Occipital lobe (tissue), 2 donors: ENCODE results near the genes RAB33A, ENOX2, STK26, FRMD7, MBNL3 and USP26.

GRCh38 chrX:130108953-130110085 is 978 bp downstream of the ELF4 start:
- RAMPAGE, long total RNA: no peak

DNA sequence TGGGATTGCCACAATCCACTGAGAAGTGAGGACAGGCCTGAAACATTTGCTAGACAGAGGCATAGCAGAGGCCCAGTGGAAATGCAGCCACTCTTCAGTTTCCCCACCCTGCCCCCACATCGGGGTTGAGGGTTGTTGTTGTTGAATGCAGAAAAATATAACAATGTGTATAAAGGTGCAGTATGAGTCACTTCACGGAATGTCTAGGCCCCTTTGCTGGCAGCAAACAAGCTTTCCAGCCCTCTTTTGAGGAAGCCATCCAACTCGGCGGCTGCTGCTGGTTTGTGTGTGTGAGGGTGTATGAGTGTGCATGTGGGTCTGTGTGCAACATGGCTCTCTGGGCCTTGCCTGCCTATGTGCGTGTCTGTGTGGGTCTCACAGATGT is 8.1 kb upstream of the ELF4 start:
- RAMPAGE, long total RNA: no peak

- RAMPAGE, long total RNA: no peak
Measured at GRCh38 chrX:130144600-130145151, 21.0 kb downstream of the AIFM1 start.

DNA sequence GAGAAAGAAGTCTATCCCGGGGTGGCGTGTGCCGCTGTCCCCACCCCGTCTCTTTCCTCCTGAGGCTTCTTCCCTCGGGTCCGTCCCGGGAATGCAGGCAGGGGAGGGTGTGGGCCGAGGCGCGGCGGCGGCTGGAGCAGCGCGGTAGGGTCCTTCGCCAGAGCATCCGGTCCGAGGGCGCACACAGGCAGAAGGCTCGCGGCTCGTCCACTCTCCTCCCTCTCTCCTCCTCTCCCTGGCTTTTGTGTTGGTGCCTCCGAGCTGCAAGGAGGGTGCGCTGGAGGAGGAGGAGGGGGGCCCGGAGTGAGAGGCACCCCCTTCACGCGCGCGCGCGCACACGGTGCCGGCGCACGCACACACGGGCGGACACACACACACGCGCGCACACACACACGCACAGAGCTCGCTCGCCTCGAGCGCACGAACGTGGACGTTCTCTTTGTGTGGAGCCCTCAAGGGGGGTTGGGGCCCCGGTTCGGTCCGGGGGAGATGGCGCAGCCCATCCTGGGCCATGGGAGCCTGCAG is at the start of gene RAB33A:
Gene RAB33A, plus strand, starts transcription at position 389 of the 525 bp plus-strand sequence.
- RAMPAGE, long total RNA: start-site peak on the plus strand centred at position 410 of the sequence, 111 bp wide, 1,026 and 672 reads in 2 replicates

GRCh38 chrX:130173108-130173872 is 1.5 kb downstream of the RAB33A start:
- RAMPAGE, long total RNA: no peak

GRCh38 chrX:130411196-130411598 is 9.4 kb downstream of the RBMX2 start:
- RAMPAGE, long total RNA: no peak

DNA sequence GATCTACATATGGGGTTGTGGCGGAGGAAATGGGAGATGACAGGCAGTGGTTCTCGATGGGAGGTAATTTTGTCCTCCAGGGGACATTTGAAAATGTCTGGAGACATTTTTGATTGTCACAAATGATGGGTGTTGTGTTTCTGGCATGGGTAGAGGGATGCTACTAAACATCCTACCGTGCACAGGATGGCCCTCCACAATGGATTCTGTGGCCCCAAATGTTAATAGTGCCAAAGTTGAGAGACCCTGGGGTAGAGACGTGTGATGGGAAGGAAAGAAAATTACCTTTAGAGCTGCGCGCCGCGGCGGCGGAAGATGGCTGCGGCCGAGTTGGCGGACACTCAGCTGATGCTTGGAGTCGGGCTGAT is 93.0 kb downstream of the RBMX2 start:
- RAMPAGE, long total RNA: no peak

GRCh38 chrX:130848405-130848664 is 54.7 kb downstream of the ENOX2 start:
- RAMPAGE, long total RNA: no peak

DNA sequence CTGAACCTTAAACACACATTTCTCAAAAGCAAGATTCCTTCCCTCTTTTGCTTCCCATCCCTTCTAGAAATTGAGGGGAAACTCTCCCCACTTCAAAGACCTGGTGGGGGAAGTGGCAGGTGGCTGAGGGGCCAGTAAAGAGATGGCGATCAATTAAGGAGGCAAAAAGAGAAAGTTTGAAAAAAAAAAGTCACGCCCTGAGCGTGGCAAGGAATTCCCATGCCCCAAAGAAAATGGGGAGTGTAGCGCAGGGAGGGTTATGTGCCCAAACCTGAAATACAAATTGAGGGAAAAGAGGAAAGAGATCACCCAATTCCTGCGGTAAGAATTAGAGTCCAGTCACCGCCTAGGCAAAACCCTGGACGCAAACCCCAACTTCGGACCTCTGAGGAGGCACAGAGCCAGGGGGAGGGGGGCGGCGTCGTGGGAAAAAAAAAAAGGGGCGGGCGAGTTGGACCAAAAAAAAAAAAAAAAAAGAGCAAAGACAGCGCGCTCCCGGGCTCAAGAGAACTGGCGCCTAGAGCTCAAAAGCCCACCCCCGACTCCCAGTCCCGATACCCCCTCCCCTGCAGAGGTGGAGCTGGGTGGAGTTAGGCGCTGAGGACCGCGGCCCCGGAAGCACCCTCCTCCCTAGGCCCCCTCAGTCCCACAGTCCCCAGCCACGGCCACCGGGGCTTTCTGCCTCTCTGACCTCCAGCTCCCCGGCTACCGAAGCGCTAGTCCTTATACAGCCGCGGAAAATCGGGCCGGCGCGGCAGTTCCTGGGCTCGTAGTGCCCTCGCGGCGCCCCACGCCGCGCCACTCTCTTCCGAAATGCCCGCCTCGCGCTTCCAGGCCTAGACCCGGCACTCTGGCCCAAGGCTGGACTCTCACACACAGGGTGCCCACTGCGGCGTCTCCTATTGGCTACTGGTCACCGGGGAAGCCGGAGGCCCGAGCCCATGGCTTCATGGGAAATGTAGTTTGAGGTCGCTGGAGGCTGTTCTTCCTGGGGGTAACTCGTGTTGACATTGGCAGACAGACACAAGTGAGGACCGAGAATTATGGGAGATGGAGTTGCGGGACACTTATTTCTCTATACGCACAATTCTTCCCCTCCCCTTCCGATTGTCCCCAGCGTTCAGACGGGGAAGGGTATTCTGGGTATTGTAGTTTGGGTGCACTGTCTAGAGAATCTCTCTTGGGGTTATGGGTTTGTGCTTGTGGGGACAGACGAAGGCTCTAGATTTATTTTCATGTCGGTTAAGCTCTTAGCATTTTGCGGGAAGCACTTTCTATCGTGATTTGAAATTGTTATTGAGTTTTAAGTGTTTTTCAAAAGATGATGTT is at the start of gene ENOX2:
Gene ENOX2, minus strand, starts transcription at position 852 of the 1,329 bp plus-strand sequence.
- RAMPAGE, long total RNA: start-site peak on the minus strand centred at position 856 of the sequence, 48 bp wide, 42 and 24 reads in 2 replicates

DNA sequence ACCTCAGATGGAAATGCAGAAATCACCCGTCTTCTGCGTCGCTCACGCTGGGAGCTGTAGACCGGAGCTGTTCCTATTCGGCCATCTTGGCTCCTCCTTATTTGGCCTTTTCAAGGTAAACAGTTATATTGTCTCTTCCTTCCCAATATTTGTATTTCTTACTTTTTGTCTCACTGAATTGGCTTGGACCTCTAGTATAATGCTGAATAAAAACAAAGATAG is 37.7 kb downstream of the IGSF1 start:
- RAMPAGE, long total RNA: no peak

DNA sequence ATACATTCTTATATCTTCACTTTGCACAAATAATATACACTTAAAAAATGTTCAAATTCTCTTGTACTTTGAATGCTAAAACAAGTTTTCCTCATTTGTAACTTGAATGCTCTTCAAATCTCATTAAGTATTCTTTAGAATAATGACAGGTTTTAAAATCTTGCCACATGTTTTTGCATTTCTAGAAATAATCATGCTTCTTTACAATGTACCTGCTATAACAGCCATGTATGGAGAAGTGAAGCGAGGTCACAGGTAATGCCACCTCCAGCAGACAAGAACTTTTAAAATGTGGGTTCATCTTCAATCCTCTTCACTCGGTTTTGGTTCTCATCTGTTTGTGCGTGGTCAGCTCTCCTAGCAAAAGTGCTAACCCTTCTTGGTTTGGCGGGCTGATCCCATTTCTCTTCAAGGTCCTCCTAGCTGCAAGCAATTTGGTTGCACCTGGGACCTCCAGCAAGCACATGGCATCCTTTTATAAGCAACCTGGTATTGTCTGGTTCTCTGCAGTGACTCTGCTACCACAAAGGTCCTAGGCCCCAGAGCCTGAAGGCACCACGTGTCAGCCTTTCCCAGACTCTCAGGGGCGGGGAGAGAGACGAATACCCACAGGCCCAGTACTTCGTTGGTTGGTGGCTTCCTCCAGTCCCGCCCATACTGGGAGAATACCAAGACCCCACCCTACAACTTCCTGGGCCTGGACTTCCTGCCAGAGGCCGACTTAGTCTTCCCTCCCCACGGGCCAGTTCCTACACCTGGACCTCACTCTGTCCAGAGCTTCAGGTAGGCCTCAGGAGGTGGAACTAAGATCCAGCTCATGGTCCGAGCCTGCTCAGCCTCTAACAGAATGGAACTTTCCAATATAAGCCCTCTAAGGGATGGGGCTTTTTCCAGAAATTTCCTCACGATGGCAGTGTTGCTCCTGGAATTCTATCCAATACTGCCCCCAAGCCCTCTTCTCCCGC is 192.7 kb upstream of the STK26 start:
- RAMPAGE, long total RNA: no peak

DNA sequence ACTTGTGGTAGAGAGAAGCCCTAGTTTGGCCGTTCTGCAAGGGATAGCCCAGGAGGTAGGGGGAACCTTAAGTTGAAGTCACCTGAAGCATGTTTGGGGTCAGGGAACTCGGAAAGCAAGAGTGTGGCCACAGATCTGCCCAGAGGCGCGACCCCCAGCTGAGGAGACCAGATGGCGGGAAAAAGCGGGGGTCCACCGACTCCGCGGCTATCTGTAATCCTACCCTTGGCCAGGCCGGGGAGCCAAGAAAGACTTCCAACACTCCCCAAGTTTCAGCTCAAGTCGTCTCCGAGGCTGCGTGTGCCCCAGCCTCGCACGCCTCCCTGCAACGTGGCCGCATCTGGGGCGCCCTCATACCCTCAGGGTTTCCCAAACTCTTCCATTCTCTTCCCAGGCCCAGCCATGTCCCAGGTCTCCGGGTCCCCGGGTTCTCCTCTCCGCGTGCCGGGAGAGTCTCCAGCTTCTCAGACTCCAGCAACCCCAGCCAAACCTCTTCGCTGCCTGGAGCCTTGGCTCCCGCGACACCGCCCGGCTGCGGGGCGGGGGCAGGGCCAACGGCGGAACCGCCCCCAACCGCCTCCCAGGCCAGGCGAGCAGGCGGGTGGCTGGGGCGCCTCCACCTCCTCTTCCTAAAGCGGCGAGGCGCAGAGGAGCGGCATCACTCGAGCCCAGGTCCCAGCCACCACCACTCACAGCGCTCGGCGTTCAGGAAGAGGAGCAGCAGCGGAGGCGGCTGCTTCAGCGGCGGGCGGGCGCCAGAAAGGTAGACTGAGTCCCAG is at the start of gene STK26:
Gene STK26, plus strand, starts transcription at position 658 of the 779 bp plus-strand sequence.
- RAMPAGE, long total RNA: no peak

DNA sequence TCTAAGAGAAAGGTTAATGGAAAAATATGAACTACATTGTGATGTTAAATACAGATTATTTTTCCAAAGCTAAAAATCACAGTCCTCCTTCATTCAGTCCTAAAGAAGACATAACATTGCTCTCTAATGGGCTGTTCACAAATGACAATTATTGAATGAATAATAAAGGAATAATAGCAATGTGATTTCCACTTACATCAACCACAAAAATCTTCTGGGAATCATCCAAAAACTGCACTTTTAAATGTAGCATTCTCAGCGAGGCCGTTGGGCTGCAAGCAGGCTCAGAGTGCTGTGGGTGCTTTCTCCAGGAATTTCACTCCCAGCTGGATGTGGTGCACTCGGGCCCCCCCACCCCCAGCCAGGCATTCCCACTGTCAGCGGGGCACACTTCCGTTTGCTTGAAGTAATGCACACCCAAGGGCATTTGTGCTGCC is at the start of gene FRMD7:
Gene FRMD7, minus strand, starts transcription at position 429 of the 437 bp plus-strand sequence.
- RAMPAGE, long total RNA: no peak

DNA sequence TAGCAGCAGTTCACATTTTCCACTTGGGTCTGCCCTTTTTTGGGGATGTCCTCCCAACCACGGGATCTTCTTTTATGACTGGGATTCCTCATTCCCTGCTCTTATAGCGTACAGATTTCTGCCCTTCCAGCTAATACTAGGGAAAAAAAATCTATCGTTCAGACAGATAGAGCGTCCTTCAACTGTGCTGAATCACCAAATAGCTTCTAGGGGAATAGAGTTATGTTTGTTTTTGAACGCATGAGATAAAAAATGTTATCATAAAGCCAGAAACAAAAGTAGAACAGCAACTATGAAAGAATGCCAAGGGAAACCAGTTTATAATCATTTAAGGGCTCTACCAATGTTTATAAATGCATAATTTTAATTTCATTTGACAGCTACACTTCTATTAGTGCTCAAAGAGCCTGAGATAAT is 12.9 kb downstream of the RAP2C start:
- RAMPAGE, long total RNA: no peak

DNA sequence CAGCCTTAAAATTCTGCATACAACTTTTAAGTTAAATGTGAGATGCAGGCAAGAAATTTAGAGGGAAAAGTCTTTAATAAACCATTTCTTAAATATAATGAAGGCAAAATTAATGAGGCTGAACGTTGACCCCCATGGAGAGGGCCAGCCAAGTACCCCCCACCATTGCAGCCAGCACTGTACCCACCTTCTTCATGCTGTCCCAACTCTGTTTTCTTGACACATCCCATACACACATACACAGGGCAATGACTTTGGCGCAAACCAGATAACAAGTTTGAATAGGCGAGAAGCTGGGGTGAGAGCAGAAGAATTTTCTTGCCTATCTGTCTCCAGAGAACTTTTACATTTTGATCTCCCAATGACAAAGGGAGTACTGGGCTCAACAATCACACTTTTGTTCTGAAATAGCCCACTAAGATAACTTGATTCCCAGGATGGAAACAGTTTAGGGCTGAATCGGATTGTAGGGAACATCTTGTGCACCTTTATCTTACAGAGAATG is 77.8 kb downstream of the MBNL3 start:
- RAMPAGE, long total RNA: no peak

DNA sequence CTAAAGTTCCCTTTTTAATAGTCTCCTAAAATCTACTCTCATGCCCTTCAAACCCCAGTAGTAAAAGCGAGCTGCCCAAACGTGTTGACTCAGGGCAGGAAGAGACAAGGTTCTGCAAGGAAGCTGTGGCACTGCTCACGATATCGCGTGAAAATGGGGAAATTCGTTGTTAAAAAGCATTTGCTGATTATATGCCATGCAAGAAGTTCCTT is 555 bp downstream of the MBNL3 start:
- RAMPAGE, long total RNA: no peak

- RAMPAGE, long total RNA: no peak
Measured at GRCh38 chrX:132488589-132489214, at the start of gene MBNL3. TSS of gene MBNL3 (minus strand) at chrX:132489038.

GRCh38 chrX:133097014-133097444 is at the start of gene USP26:
TSS of gene USP26 (minus strand) at chrX:133097109.
- RAMPAGE, long total RNA: no peak

- RAMPAGE, long total RNA: no peak
Measured at GRCh38 chrX:134546080-134546812, 86.3 kb downstream of the HPRT1 start.

GRCh38 chrX:134670469-134670854 is 12.2 kb upstream of the PLAC1 start:
- RAMPAGE, long total RNA: no peak